NCI-H460 (cell line): ENCODE data around the genes TNNI3K, ERICH3, TYW3, NEXN and IFI44.

DNA sequence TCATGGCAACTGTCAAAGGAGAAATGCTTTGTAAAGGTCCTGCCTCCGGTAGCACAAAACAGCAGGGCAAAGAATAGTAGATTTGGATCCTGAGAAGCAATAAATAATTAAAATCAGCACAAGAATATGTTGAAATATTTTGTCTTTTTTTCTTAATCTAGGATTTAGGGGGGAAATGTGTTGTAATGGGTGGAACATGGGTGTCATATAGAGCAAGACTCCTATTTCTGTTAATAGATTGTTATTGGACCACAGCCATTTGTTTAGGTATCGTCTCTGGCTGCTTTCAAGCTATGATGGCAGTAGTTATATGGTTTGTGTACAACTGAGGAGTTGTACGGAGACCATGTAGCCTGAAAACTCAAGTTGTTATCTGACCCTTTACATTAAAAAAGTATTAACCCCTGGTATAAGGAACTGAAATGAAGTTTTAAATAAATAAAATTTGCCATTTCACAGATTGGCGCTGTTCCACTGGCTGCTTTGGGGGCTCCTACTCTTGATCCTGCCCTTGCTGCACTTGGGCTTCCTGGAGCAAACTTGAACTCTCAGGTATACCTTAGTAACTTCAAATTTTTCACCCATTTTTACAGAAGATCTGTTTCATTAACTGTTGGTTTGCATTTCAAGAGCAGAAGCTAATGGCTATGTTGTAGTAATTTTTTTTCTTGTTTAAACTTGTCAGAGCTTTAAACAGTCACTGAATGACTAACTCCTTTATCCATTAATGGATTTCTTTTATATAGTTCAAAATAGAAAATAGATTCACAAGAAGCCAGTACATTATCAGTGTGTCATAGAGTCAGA is 13.3 kb downstream of the SRSF11 start:
RAMPAGE:
- cytosol, long total RNA = no peak
- long total RNA = no peak
- nucleus, long total RNA = no peak

RAMPAGE:
- cytosol, long total RNA = no peak
- long total RNA = no peak
- nucleus, long total RNA = no peak
Measured at GRCh38 chr1:70246974-70247449, 25.8 kb downstream of the SRSF11 start.

RAMPAGE:
- cytosol, long total RNA = no peak
- long total RNA = no peak
- nucleus, long total RNA = no peak
Measured at GRCh38 chr1:70410290-70410492, 877 bp upstream of the CTH start.

DNA sequence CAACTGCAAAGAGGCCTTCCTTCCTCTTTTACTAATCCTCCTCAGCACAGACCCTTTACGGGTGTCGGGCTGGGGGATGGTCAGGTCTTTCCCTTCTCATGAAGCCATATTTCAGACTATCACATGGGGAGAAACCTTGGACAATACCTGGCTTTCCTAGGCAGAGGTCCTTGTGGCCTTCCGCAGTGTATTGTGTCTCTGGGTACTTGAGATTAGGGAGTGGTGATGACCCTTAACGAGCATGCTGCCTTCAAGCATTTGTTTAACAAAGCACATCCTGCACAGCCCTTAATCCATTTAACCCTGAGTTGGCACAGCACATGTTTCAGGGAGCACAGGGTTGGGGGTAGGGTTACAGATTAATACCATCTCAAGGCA is 49.8 kb downstream of the CTH start:
RAMPAGE:
- cytosol, long total RNA = no peak
- long total RNA = no peak
- nucleus, long total RNA = no peak

DNA sequence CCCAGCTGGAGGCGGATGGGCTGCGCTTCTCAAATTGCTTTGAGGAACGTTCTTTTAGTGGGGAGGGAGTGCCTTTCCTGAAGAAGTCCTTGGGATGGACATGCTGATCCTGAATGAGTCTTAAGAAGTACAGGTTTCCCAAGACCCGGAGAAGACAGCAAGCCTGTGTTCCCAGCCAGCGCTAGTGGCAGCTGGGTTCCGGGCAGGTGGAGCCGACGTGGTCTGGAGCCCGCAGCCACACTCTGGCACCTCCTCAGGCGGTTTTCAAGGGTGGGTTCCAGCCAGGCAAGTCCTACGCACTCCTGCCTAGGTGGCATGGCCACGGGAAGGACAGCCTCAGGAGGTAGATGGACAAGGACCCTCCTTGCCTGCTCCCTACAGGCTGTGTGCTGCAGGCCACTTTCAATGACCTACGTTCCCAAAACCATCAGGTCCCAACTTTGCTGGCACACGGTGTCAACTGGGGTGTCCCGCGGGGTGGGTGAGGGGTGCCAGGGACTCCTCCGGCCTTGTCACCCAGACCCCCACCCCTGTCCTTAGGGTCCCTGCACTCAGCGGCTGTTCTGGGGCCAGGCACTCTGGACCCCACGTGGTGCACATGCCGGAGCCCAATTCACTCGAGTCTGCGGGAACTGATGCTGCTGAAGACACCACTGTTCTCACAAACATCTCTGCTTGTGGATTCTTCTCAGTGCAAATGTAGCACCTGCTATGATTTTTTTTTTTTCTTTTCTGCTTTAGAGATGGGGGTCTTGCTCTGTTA is 6.7 kb upstream of the PTGER3 start:
RAMPAGE:
- cytosol, long total RNA = no peak
- long total RNA = no peak
- nucleus, long total RNA = no peak

GRCh38 chr1:71073955-71074512 is 6.8 kb downstream of the ZRANB2 start:
RAMPAGE:
- cytosol, long total RNA = no peak
- long total RNA = no peak
- nucleus, long total RNA = no peak

GRCh38 chr1:74235177-74235671 is at the start of gene TNNI3K:
TNNI3K (plus strand) TSS chr1:74235387.
RAMPAGE:
- cytosol, long total RNA = no peak
- long total RNA = no peak
- nucleus, long total RNA = no peak

DNA sequence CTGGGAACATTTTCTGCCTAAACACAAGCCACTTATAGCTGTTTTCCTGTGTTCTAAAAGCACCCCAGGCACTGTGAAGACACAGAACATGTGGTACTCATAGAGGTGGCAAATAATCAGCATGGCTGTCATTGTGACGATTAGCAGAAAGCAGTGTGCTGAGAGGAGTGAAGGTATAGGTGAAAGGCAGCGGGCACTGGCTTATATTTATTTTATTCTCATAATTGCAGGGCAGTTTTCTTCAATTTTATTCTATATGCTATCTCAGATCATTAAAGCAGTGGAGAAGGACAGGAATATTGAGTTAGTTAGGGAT is 119.5 kb downstream of the LRRC53 start:
RAMPAGE:
- cytosol, long total RNA = no peak
- long total RNA = no peak
- nucleus, long total RNA = no peak

GRCh38 chr1:74673298-74674497 is at the start of gene ERICH3:
ERICH3 (minus strand) TSS chr1:74673792.
RAMPAGE:
- cytosol, long total RNA = no peak
- long total RNA = no peak
- nucleus, long total RNA = no peak

DNA sequence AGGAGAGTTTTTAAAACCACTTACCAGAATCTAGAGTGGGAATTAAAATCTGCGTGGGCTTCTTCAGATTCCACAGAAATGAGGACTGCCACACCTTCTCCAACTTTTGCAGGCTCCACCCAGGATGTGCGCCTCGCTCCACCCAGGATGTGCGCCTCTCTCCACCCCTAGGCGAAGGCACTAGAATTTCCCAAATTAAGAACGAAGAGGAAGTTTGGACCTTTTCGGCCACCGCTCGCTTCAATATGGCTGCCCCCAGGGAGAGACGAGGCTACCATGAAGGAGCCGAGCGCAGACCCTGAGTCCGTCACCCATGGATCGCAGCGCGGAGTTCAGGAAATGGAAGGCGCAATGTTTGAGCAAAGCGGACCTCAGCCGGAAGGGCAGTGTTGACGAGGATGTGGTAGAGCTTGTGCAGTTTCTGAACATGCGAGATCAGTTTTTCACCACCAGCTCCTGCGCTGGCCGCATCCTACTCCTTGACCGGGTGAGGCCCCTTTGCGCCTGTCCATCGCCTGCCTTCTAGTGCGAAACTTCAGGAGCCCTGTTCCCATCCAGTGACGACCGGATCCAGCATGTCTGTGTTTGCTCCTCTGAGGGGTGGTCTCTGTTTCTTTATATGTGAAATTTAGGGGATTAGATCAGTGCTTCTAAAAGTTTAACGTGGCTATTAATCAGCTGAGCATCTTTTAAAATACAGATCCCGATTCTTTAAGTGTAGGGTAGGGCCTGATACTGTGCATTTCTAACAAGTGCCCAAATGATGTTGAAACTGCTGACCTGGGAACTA is at the start of gene TYW3:
Gene TYW3 (plus strand): TSS at position 221 of the 790 bp plus-strand sequence.
RAMPAGE:
- cytosol, long total RNA = start-site peak on the minus strand centred at position 107 of the sequence, 35 bp wide, 89 and 185 reads in 2 replicates; start-site peak on the plus strand centred at position 272 of the sequence, 77 bp wide, 455 and 513 reads in 2 replicates
- long total RNA = no peak
- nucleus, long total RNA = start-site peak on the minus strand centred at position 113 of the sequence, 24 bp wide, 65 and 25 reads in 2 replicates

RAMPAGE:
- cytosol, long total RNA = no peak
- long total RNA = no peak
- nucleus, long total RNA = no peak
Measured at GRCh38 chr1:75677848-75678579, 46.5 kb upstream of the ACADM start.

DNA sequence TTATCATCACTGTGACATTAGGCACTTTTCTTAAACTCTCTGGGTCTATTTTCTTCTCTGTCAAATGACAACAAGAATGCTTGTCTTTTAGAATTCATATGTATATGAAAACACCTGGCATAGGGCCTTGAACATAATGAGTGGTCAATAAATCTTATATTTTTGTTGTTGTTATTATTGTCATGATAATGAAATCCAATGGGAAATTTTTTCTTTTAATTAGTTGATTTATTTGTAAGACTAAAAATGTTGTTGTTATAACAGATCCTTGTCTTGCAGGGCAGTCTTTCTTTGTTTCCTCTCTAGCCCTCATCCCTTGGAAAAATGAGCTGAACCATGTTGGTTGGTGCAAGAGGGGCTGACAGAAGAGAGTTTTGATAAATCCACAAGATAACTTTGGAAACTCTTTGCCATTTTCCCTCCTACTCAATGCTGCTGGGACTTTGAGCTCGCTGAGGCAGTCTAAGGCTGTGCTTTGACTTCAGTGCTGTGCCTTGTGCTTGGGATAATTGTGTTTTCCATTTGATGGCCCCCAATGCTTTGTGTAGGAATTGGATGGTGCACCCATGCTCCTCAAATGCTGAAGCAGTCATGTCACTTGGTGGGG is 31.6 kb downstream of the ST6GALNAC3 start:
RAMPAGE:
- cytosol, long total RNA = no peak
- long total RNA = no peak
- nucleus, long total RNA = no peak

DNA sequence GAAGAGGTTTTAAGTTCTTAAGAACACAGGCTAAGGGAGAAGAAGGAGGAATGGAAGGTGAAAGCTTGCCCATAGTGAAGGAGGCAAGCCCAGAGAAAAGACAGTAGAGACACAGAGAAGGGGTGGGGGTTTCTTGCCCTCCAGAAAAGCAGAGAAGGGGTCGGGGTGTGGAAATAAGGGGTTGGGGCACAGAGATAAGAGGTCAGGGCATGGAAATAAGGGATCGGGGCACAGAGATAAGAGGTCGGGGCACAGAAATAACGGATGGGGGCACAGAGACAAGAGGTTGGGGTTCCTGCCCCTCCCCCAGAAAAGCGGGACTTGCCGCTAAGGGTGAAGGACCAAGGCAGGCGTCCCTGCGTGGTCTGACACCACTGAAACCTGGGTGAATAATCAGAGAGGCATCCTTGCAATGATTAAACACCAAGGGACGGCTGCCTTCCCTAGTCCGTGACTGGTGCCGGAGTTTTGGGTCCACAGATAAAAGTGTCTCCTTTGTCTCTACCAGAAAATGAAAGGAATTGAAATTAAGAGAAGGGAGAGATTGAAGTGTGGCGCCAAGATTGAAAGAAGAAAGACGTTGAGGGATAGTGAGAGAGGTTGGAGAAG is 32.0 kb downstream of the ST6GALNAC5 start:
RAMPAGE:
- cytosol, long total RNA = no peak
- long total RNA = no peak
- nucleus, long total RNA = no peak

DNA sequence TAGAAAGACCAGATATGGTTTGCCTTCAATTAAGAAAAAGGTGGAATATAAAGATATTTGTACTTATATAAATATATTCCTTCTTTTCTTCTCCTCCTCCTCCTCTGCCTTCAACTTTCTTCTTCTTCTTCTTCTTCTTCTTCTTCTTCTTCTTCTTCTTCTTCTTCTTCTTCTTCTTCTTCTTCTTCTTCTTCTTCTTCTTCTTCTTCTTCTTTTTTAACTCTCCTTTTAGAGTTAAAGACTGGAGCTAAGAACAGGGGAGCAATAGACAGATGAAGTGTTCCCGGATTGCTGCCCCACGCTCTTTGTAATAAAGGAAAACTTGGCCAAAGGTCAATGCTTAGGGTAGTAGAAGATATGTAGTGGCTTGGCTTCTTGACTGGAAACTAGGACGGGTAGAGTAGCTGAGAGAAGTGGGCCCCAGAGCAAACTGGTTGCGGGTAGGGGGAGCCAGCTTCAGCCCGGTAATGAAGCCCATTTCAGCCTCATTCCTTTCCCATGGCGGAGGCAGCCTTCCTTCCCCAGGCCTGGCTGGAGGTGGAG is 556 bp upstream of the NEXN start:
RAMPAGE:
- cytosol, long total RNA = no peak
- long total RNA = no peak
- nucleus, long total RNA = no peak

DNA sequence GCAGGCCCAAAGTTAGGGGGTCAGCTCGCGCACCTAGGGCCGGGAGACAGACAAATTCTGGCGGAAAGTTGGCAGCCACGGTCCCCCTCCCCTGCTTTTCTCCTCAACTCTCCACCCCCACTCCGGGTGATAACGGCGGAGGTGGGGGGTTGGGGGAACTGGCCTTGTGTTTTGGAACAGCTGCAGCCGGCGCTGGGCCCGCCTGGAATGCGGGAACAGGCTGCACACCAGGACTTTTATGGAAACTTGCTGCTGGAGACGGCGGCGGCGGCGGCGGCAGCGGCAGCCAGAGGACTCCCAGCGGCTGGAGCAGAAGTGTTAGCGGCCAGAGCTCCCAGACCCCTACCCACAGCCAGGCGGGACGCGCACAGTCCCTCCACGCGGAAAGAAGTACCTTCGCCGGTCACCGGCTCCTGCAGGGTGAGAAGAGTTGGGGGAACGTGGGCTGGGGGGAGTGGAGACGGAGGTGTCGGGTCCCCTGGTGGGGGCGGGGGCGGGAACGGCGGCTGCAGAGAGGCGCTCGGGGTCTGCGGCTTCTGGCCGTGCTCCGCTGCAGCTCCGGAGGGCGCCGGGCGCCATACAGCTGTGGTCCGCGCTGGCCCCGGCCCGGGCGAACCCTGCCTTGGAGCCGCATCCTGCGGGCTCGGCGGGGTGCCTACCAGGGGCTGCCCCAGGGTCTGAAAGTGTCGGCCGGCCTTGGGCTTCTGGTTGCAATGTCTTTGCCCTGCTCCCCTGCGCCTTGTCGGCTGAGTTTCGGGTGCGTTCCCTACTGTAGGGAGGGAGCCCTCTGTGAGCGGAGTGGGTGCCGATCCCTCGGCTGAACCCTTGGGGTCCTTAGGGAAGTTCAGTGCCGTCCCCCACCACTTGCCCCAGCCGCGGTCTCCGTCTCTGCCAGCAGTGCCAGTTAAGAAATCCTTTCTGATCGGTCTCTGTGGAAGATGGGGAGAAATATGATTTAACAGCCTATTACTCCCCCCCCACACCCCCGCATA is at the start of gene NEXN:
Gene NEXN (plus strand): TSS at position 285 of the 992 bp plus-strand sequence.
RAMPAGE:
- cytosol, long total RNA = no peak
- long total RNA = no peak
- nucleus, long total RNA = no peak

DNA sequence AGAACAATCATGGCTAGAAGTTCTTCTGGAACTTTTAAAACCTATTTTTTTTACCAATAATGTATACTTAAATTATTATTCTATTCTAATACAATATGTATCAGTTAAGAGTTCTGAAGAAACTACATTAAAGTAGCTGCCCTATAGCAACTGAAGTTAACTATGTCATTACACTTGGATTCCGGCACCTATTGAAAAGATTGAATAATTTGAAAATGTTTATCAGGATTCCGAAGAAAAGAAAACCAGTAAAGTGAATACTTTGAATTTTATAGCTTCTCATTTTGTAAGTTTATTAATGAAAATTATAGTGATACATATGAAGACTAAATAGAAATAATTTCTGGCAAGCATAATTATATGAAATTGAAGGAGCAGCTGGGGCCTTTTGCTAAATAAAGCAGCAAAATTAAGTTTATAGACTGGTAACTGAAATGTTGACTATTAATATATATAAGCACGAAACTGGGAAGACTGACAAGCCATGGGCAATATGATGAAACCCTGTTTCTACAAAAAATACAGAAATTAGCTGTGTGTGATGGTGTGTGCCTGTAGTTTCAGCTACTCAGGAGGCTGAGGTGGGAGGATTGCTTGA is 14.9 kb downstream of the NEXN start:
RAMPAGE:
- cytosol, long total RNA = no peak
- long total RNA = no peak
- nucleus, long total RNA = no peak

RAMPAGE:
- cytosol, long total RNA = no peak
- long total RNA = no peak
- nucleus, long total RNA = no peak
Measured at GRCh38 chr1:78044547-78045053, 1.2 kb upstream of the GIPC2 start.

DNA sequence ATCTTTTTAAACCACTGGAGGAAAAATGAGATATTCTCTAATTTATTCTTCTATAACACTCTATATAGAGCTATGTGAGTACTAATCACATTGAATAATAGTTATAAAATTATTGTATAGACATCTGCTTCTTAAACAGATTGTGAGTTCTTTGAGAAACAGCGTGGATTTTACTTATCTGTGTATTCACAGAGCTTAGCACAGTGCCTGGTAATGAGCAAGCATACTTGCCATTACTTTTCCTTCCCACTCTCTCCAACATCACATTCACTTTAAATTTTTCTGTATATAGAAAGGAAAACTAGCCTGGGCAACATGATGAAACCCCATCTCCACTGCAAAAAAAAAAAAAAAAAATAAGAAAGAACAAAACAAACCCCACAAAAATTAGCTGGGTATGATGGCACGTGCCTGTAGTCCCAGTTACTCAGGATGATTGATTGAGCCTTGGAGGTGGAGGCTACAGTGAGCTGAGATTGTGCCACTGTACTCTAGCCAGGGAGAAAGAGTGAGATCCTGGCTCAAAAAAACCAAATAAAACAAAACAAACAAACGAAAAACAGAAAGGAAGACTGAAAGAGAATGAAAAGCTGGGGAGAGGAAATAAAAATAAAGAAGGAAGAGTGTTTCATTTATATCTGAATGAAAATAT is 7.5 kb upstream of the IFI44 start:
RAMPAGE:
- cytosol, long total RNA = no peak
- long total RNA = no peak
- nucleus, long total RNA = no peak

RAMPAGE:
- cytosol, long total RNA = no peak
- long total RNA = start-site peak on the plus strand at chr1:78649827-78649833, 39 and 185 reads in 2 replicates
- nucleus, long total RNA = no peak
Measured at GRCh38 chr1:78649602-78649958, at the start of gene IFI44. IFI44 (plus strand) TSS chr1:78649831.

DNA sequence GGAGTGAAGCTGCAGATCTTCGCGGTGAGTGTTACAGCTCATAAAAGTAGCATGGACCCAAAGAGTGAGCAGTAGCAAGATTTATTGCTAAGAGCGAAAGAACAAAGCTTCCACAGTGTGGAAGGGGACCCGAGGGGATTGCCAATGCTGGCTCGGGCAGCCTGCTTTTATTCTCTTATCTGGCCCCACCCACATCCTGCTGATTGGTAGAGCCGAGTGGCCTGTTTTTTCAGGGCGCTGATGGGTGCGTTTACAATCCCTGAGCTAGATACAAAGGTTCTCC is 622.7 kb upstream of the ADGRL2 start:
RAMPAGE:
- cytosol, long total RNA = no peak
- long total RNA = no peak
- nucleus, long total RNA = no peak